ENCODE results near the genes DENND6B and CHKB.

- RRBS = no CpG with 5 or more reads among the region's 18 CpGs
Observed at GRCh38 chr22:50292538-50293100, 14.8 kb downstream of the PLXNB2 start.

DNA sequence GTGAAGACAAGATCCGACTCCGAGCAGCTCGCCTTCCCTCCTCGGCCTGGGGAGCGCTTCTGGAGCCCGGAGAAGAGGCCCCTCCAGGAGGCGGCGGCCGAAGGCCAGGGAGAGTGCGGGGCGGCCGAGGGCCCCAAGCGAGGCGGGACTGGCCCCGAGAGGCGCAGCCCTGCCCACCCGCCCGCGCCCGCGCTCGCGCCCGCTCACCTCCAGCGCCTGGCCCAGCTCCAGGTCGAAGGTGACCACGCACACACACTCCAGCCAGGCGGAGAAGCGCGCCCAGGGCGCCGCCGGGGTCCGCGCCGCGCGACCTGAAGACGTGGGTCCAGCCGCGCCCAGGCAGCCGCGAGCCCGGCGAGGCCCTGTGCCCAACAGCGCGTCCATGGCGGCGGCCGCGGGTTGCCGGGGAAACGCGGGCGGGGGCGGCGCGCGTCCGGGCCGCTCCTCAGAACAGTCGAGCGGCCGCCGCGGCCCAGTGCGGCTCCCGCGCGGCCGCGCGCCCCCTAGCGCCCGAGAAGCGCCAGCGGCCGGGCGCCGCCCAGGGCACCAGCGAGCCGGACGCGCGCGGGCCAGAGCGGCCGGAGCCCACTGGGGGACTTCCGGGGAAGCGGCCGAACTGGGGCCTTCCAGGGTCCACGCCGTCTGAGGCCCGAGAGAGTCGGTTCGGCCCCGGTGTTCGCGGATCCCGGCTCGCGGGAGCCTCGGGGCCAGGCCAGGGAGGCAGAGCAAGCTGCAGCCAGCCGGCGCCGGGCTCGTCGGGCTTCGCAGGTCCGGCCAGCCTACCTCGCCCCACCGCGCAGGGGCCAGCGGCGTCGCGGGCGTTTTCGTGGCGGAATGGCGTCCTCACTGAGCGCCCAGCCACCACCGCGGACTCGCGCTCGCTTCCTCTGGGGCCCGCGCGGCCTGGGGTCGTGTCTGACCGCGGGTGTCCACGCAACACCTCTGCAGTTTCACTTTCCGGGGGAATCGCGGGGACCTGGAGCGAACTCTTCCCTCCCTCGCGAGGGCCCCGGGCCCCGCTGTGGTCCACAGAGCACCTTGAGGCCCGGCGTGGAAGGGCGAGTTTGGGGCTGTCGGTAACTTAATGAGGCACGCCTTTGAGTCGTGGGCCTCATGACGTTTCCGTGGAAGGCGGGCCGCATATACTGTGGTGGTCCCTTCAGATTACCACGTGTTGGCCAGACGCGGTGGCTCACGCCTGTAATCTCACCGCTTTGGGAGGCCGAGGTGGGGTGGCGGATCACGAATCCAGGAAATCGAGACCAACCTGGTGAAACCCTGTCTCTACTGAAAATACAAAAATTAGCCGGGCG lies at the start of gene DENND6B:
Gene DENND6B, minus strand, starts transcription at position 408 of the 1,313 bp plus-strand sequence.
- RRBS = 6% methylated on average over 57 of the region's 163 CpGs

DNA sequence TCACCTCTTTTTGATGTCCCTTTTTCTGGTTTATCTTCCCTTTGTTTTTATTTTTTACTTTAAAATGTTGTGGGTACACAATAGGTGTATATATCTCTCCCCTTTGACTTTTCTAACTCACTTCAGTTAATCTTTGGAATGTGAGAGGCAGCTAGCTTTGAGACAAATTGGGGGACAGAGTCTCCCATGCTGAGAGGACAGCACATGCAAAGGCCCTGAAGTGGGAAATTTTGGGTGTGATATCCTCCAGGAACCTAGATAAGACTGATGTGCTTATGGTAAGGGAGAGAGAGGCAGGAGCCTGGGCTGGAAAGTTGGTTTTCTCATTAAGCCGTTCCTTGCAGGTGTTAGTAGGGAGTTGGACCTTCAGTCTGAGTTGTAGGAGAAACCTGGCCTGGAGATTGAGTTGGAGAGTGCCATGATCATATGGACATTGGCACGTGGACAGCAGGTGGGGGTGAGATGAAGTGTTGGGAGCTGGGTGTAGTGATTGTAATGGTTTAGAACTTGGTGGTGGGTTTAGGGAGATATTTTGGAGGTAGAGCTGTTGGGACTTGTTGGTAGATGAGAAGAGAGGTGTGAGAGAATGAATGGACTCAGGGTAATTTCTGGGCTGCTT lies 4.8 kb downstream of the PPP6R2 start:
- RRBS = no CpG with 5 or more reads among the region's 2 CpGs

DNA sequence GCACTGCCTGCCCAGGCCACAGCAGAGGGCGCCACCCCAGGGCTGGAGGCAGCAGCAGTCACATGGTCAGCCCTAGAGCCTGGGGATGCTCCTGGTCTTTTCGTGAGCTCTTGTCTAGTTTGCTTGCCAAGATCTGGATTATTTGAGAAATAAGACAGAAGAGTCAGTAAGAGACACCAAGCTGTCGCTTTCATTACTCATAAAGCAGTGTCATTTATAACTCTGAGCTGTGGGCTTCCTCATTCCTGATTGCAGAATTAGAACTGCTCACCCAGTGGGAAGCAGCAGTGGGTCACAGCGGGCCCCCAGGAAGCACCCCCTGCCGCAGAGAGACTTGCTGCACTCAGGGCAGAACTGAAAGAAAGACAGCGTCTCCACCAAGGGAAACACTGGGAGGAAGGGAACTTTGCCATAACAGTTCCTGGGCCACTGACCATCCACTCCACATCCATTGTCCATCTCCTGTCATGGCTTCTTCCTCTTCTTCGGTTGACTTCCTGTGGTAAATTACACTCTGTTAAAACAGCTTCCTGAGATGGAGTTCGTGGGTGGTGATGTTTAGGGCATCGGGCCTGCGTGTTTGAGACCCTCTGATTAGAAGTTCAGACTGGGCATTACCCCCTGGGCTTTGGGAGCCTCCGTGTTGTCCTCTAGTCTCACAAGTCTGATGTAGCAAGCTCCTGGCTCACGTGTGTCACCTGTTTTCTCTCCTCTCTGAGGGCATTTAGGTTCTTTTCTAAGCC lies 56.9 kb downstream of the PPP6R2 start:
- RRBS = no CpG with 5 or more reads among the region's 12 CpGs

DNA sequence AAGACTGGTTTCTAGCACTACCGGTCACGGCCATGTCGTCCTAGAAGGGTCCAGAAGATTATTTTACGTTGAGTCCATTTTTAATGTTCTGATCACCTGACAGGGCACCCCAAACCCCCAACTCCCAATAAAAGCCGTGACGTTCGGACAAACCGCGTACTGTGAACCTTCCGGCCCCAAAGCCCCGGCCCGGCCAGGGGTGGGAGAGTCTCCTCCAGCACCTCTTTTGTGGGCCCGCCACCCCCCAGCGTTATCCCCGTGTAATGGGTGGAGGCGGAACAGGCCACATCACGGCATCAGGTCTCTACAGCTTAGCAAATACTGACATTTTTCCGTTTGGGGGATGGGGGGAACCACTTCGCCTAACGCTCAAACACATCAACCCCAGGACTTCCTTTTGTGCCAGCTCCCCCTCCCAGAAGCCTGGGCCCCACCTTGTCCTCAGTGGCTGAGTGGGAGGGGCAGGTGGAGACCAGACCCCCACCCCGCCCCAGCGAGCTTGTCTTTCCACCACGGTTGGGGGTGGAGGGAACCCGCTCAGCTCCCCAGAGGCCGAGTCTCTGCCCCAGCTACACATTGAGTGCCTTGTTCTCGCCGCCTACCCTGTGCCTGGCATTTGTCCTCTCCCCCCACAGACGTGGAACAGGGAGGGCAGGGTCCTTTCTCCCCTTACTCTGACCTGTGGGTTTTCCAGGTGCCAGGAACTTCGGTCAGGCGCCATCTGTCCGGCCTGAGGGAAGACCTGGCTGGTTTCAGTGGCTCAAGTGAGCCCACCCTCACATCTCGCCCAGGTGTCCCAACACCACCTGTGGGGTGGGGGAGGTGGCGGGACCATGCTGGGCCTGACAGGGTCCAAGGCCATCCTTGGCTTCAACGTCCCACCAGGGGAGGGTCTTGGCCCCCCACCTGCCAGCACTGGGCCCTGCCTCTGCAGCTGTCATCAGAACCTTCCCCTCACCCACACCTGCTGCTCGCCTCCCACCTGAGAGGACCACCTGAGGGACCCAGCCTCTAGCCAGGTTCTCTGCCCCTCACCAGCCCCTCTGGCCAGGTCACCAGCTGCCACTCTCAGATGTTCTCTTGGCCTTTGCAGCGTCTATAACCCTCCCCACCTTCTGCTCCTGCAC lies 29.5 kb downstream of the SBF1 start:
- RRBS = no CpG with 5 or more reads among the region's 36 CpGs

DNA sequence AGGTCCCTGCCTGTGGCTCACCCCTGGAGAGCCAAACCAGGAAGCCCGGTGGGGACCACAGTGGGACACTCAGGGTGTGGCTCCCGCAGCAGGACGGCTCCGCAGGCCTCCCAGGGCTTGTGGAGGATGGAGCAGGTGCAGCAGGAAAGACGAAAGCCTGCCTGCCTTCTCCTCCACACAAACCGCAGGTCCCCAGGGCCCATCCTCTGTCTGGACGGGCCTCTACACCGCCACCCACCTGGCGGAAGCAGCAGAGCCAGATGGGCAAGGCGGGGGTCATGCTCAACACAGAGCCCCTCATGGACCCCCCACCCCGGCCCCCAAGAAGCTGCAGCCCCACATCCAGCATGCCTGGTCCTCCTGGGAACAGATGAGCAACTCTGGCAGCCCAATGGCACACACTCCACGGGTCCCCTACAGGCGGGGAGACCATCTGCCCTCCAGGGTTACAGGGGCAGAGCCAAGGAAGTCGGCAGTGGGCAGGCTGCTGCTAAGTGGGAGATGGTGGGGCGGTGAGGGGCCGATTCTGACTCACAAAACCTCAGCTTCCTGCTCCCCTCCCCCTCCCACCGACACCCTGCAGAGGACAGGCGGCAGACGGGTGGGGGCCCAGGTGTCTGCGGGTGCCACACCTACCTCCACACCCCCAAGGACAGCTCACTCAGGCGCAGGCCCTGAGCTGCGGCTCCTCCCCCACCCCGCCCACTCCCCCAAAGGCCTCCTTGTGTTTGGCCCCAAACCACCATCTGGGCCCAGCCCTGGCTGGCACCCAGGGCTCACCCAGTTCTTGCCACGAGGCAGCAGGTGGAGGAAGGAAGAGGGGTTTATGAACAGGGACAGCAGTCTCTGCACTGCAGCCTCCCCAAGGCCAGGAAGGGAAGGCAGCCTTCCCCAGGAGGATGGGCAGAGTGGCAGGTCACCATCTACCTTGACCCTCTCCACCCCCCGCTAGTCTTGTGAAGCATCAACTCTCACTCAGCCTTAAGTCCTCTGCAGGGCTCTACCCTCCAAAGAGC lies 5.1 kb downstream of the SBF1 start:
- RRBS = 82% methylated on average over 1 of the region's 25 CpGs

DNA sequence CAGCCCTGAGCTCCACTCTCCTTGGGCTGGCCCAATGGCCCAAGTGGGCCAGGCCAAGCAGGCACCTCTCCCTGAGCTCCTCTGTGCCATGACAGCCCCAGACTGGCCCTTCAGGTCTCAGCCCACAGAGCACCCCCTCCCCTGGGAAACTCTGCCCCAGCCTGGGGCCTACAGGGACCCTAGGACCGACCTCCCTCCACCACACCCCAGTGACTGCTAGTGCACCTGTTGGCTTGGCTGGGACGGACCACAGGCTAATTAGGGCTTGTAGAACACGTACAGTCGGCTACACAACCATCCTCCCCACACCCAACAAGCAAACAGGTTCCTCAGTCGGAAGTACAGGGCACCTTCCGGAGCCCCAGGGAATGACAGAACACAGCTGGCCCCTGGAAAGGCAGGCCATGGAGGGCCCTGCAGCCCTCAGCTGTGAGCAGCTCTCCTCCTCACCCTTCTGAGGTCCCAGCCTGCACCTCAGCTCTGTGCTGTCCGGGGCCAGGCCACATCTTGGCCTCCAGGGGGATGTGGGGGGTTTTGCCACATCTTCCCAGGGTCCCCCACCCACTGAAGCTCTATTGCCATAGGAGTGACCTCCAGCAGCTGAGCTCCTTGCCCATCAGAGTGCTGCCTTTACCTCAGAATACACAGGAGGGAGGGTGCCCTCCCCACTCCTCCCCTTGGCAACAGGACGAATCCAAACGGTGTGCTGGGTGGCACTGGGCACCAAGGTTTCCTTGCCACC lies 4.2 kb downstream of the SBF1 start:
- RRBS = no CpG with 5 or more reads among the region's 9 CpGs

DNA sequence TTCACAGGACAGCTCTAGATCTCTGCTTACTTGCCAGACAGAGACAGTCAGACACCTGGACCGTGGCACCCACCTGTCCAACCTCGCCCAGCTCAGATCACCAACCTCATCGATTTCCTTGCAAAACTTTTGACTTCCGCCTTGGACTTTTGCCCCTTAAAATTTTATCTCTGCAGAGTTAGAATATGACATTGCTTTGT lies 10.4 kb downstream of the LMF2 start:
- RRBS = no CpG with 5 or more reads among the region's 4 CpGs

- RRBS = no CpG with 5 or more reads among the region's 36 CpGs
Observed at GRCh38 chr22:50522167-50523353, 2.8 kb downstream of the SCO2 start.

DNA sequence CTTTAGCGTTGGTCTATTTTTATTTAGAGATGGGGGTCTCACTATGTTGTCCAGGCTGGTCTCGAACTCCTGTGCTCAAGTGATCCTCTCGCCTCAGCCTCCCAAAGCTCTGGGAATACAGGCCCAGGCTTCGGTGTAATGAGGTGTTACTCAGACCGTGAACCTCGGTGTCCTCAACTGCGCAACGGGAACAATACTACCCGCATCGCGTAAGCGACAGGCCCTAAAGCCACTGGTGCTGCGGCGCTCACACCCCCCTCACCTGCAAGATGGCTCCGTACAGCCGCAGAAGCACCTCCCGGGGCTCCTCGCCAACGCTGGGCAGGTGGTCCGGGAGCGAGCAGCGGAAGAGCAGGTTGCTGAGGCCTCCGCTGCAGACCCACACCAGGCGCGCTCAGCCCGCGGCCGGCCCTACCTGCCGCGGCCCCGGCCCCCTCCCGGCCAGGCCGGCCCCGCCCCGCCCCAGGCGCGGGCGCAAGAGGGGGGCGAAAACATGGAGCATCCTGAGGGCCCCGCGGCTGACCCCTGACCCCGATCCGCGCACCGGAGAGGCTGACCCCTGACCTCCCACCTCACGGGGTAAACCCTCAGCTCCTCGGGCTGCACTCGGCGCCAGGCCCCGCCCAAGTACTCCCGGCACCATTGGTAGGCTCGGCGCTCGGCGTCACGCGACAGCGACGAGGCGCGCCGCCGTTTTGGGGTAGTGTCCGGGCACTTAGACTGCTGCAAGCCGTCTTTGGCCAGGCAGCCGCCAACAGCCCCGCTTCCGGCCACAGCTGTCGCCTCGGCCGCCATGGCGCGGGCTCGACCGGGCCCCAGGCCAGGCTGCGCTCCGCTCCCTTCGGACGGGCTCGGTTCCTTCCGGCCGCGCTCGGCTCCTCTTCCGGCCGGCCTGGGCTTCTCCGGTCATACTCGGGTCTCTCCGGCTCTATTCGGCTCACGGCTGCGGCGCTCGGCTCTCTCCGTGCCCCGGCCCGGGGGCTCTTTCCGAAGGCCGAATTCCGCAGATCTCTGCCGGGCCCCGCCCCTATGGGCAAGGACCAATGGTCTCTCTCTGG lies at the start of gene CHKB:
Gene CHKB, minus strand, starts transcription at position 863 of the 1,058 bp plus-strand sequence.
- RRBS = 1% methylated on average over 68 of the region's 102 CpGs

GRCh38 chr22:50627258-50627814 lies 616 bp downstream of the ARSA start:
- RRBS = 75% methylated on average over 7 of the region's 32 CpGs

Measured in non-pigmented ciliary epithelial cell (primary cell).